Frontal cortex (tissue), 2 donors: Measurements from ENCODE around the genes MYBPHL and GNAI3.

- RAMPAGE, long total RNA: no peak
These were observed 379.7 kb downstream of the VAV3 start for GRCh38 chr1:107585113-107585938.

- RAMPAGE, long total RNA: no peak
These were observed 226.3 kb downstream of the VAV3 start for GRCh38 chr1:107738593-107739223.

- RAMPAGE, long total RNA: no peak
These were observed 14.3 kb downstream of the HENMT1 start for GRCh38 chr1:108646184-108647417.

GRCh38 chr1:108699107-108700042, 7.3 kb downstream of the PRPF38B start:
- RAMPAGE, long total RNA: no peak

GRCh38 chr1:109131951-109132650, 18.2 kb downstream of the ELAPOR1 start:
- RAMPAGE, long total RNA: no peak

DNA sequence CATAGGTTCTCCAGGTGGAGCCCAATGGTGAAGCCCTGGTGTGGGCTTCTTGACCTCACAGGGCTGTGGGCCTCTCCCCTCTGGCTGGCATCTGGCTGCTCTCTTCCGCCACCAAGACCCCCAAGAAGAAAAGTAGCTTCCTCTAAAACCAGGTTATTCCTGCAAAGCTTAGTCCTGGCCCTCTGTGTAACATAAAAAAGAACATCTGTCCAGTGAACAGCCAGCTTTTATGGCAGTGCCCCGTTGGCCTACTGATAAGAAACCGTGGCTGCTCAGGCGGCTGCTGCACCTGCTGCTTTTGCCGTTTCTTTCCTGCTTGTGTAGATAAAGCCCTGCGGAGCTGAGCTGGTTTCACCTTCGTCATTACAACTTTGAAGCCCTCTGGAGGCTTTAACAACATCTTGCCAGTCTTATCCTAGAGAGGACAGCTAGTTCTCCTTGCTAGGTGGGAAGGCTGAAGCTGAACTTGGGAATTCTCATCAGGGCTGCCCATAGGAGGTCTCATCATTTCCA, 20.5 kb downstream of the ELAPOR1 start:
- RAMPAGE, long total RNA: no peak

GRCh38 chr1:109152225-109152673, 38.3 kb downstream of the ELAPOR1 start:
- RAMPAGE, long total RNA: no peak

- RAMPAGE, long total RNA: no peak
These were observed 48.4 kb downstream of the ELAPOR1 start for GRCh38 chr1:109162207-109162752.

DNA sequence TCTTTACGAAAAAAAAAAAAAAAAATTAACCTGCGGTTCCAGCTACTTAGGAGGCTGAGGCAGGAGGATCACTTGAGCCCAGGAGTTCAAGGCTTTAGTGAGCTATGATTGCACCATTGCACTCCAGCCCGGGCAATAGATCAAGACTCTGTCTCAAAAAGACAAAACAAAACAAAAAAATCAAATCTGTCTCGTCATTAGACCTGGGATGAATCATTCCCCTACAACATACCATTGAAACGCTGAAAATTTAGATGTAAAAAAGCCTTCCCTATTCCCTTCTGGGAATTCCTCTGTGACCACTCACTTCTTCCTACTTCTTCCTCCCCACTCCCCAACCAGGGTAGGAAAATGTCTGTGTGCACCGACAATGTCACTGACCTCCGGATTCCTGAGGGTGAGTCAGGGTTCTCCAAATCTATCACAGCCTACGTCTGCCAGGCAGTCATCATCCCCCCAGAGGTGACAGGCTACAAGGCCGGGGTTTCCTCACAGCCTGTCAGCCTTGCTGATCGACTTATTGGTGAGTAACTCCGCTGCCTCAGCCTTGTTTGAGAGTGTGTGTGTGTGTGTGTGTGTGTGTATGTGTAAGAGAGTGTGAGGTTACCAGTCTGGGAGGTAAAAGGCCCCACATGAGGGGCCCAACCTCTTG, 16.5 kb upstream of the SARS1 start:
- RAMPAGE, long total RNA: no peak

GRCh38 chr1:109281645-109282445, 1.1 kb downstream of the PSRC1 start:
- RAMPAGE, long total RNA: no peak

DNA sequence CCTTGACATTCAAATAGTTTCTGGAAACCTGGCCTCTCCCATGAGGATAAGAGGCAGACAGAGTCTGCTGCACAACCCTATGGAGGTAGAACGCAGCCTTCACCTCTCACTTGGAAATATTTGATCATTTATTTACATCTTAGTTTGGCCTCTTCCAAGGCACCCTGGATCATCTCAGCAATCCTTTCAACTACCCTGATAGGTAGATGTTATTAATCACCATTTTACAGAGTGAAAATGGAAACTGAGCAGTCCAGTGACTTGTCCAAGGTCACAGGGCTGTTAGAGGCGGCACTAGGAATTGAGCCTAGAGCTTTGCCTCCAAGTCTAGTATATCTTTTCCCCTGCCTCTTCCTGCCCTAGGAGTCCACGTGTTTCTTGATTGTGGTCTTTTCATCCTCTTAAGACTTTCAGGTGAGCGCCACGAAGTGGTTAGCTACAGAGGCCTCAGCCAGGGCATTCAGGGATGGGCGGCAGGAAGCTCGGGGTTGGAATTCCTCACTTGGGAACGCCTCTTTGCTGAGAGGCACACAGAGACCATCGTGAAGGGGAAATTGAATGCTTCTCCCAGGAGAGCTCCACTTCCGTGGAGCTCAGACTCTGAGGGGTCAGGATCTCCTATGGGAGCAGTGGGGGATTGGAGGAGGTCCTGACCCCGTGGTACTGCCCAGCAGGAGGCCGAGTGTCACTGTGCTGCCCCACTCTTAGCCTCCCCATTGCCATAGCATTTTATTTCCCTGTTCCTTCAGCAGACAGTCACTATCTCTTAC, 903 bp downstream of the MYBPHL start:
- RAMPAGE, long total RNA: no peak

- RAMPAGE, long total RNA: no peak
These were observed at the start of gene MYBPHL for GRCh38 chr1:109306905-109308105. Gene MYBPHL (minus strand): TSS chr1:109307011.

DNA sequence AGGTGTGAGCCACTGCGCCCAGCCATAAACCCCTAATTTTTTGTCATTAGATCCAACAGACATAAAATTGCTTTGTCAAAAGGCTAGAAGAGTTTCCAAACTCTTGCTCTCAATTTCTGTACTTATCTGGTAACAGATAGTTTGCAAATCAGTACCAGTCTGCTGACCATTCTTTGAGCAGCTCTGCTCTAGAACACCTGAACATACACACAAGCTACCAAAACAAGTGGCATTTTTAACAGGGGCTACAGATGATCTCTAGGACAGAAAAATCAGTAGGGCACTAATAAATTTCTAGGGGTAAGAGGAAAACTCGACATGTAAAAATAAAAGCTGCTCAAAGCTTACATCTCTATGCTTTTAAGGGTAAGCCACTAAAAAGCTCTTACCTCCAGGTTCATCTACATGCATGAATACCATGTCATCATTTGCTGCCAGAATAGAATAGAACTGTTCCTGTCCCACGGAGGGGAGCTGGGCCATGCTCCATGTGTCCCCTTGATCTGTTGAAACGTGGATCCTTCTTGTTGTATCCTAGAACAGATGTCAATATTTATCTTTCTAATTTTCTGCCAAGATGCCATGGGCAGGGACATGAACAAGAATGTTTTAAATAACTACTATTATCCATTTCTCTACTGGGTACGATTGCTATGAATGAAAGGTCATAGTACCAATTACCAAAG, 35.0 kb upstream of the MYBPHL start:
- RAMPAGE, long total RNA: no peak

GRCh38 chr1:109389179-109389747, 8.5 kb downstream of the SORT1 start:
- RAMPAGE, long total RNA: no peak

- RAMPAGE, long total RNA: no peak
These were observed 2.1 kb downstream of the SORT1 start for GRCh38 chr1:109395628-109395995.

GRCh38 chr1:109398408-109398711, 642 bp upstream of the SORT1 start:
- RAMPAGE, long total RNA: no peak

- RAMPAGE, long total RNA: no peak
These were observed 5.6 kb downstream of the AMIGO1 start for GRCh38 chr1:109503895-109504289.

DNA sequence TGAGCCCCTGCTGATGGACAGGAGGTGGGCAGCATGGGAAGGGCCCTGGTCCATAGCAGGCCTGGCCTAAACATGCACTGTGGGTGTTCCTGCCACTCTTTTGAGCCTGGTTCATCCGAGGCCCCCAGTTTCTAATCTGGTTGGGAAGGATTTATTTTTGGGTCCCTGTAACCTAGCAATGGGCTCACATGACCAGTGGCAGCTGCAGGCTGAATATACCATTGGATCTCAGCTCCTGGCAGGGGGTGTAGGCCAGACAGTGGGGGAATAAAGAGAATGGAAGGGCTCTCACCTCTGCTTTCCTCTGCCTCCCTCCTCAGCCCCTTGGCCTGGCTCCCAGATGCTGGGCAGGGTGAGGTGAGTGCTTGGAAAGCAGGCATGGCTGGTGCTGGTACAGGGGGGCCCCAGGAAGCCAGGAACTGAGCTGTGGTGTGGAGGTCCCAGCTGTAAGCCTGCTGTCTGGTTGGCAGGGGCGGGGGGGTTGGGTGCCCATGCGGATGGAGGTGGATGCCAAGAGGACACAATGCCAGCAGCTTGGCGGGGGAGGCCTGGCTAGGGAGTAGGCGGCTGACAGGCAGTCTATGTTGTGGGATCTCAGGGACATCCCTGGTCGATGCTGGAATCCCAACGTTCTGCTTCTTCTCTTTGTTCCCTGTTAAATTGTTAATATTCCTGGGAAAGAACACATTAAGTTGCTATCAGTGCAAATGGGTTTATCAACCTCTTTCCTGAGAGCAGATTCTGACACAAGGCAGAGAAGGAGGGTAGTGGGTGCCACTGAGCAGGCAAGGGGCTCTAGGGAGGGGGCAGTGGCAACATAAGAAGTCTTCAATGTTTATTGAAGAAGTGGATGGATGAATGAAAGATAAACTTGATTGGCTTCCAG, 3.5 kb upstream of the GPR61 start:
- RAMPAGE, long total RNA: no peak

GRCh38 chr1:109548337-109549691, at the start of gene GNAI3:
Gene GNAI3 (plus strand): TSS chr1:109548615.
- RAMPAGE, long total RNA: no peak

GRCh38 chr1:109649367-109649931, 6.5 kb upstream of the GSTM4 start:
- RAMPAGE, long total RNA: no peak